Aorta (tissue), 1 donor: ENCODE measurements around a stretch of chr9.

GRCh38 chr9:120905026-120905719 lies 21.4 kb downstream of the TRAF1 start:
- PRO-cap = no peak

GRCh38 chr9:120925554-120925759 lies 1.1 kb downstream of the TRAF1 start:
- PRO-cap = no peak

- PRO-cap = no peak
Observed at GRCh38 chr9:121073810-121074205, 947 bp upstream of the CNTRL start.

- PRO-cap = no peak
Observed at GRCh38 chr9:121133113-121133820, 58.5 kb downstream of the CNTRL start.

GRCh38 chr9:121154727-121155244 lies 46.9 kb downstream of the RAB14 start:
- PRO-cap = no peak

- PRO-cap = no peak
Observed at GRCh38 chr9:121178510-121179046, 23.1 kb downstream of the RAB14 start.

DNA sequence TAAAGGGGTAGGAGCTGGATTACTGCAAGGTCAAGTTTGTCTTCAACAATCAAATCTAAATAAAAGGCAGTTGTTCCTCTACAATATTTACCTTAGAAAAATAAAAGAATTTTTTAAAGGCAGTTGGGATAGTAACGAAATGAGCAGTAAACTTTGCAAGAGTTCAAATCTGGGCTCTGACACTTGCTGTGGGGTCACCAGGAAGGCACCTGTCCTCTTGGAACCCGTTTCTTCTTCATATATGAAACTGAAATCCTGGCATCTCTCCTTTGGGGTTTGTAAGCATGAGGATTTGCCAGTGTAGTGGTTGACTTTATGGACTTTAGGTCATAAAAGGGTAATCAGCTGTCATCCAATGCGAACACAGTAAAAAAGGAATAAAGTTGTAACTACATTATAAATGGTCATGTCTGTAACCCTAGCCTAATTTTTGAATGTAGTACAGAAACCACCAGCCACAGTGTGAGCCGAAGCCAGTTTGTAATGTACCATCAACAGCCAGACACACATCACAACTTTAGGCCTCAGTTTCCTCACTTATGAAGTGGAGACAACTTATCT lies 1.3 kb downstream of the RAB14 start:
- PRO-cap = no peak

DNA sequence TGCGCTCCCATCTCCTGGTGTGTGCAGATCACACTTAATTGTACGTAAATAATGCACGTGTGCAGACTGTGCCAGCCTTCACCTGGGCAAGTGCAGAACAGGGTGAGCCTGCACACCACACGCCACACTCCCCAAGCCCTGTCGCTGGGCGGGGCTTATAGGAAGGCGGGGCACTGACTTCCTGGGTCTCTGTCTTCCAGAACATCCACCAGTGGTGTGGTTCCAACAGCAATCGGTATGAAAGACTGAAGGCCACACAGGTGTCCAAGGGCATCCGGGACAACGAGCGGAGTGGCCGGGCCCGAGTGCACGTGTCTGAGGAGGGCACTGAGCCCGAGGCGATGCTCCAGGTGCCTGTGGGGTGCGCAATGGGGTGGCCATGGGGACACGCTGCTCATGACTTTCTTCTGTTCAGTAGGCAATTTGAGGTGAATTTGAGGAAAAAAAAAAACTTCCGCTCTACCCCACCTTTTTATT lies 44.2 kb downstream of the GSN start:
- PRO-cap = no peak

GRCh38 chr9:121325932-121326867 lies 43.9 kb downstream of the STOM start:
- PRO-cap = no peak

- PRO-cap = no peak
Observed at GRCh38 chr9:121347910-121348503, 22.0 kb downstream of the STOM start.

GRCh38 chr9:121359689-121360168 lies 10.3 kb downstream of the STOM start:
- PRO-cap = no peak

GRCh38 chr9:121362552-121363531 lies 7.2 kb downstream of the STOM start:
- PRO-cap = no peak

GRCh38 chr9:121398061-121398882 lies 28.2 kb upstream of the STOM start:
- PRO-cap = no peak

DNA sequence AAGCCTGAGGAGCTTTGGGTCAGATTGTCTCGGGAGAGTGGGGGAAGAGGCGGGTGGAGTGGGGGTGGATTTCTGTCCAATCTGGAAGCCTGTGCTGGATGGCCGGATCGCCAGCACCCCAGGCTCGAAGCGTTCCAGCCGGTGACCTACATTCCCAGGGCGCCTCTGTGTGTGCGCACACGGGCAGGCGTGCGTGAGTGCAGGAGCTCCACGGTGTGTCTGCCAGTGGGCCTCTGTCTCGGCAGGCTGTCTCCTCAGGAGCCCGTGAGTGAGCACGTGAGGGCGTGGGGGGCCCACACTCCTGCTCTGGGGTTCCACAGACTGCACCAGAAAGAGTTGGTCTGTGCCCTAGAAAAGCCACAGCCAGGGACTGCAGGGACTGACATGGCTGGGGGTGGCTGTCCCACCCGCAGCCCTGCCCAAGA lies 74.2 kb upstream of the DAB2IP start:
- PRO-cap = no peak

DNA sequence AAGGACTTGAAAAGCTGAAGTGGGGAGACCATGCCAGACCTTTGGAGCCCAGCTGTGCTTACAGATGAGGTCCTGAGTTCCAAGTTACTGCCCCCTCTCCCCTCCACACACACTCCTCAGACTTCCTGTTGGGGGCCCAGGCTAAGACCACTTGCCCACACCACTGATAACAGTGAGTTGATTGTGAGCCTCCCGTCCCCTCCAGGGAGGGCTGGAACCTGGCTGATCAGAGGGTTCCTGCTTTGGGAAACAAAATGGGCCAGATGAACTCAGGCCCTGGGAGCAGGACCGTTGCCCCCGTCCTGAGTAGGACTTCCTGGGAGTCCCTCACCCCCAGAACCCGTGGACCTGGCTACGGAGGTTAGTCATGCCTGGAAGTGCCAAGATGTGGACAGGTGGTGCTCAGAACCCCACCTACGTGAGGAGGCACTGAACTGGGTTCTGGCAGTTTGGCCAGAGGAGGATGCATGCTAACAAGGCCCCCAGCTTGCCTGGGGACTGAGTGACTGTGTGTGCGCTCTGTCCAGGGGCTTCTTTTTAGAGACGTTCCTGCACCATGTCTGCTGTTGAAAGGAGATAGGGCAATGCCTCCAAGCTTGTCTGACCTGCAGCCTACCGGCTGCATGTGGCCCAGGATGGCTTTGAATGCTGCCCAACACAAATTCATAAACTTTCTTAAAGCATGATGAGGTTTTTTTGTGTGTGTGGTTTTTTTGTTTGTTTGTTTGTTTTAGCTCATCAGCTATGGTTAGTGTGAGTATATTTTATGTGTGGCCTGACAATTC lies 1.9 kb upstream of the DAB2IP start:
- PRO-cap = no peak

- PRO-cap = no peak
Observed at GRCh38 chr9:121652133-121653182, 1.0 kb downstream of the DAB2IP start.

GRCh38 chr9:121662559-121663350 lies 11.3 kb downstream of the DAB2IP start:
- PRO-cap = no peak

DNA sequence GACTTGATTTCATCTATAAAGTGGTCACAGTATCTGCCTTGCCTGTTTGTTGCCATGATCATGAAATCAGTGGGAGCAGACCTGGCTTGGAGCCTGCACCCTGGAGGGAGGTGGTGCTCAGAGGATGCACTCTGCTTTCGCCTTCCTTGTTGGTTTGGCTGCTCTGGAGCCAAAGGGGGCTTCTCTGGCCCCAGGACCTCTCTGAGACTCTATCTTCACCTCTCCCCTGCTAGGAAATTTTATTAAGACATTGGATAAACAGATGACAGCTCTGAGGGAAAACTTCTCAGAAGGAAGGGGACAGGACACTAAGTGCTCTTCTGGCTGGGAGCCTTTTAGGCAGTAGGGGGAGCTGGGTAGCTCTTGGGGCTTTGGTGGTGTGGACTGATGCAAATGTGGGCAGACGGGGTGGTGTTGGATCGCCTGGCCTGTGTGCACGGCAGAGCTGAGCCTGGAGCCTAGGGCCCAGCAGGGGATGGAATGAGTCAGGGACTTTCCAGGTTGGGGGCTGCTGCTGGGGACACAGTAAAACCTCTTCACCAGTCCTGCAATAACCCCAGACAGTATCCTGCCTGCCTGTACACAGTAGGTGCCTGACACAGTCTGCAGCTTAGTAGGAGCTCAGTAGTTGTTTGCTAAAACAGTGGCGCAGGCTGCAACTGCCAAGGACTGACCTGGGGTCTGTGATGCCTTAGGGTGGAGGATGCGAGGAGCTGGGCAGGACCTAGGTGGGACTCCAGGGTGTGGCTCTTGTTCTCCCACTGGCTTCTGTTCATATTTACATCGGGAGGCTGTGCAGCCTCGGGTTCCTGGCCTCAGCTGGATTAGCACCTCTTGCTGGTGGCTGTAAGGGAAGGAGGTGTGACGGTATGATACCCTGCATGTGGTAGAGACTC lies 83.7 kb downstream of the DAB2IP start:
- PRO-cap = no peak

DNA sequence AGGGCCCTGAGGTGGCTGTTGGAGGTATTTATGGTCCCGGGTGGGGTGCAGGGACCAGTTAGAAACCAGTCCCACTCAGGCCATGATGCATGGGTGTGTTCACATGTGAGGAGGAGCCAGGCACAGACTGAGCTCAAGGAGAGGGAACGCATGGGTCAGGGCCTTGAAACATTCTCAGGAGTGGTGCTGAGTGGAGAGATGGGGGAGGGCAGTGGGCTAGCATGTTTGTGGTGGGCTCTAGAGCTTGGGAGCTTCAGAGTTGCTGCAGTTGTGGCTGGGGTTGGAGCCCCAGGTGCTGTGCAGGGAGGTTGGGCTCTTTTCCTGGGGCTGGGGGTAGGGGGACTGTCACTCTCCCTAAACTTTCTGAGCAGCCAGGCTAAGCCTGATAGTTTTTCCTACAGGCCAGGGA lies 95.4 kb downstream of the DAB2IP start:
- PRO-cap = no peak

- PRO-cap = no peak
Observed at GRCh38 chr9:121772569-121773725, 121.5 kb downstream of the DAB2IP start.